Smooth muscle cell (in vitro differentiated cells): ENCODE results near the genes OTX2 and CCDC175.

DNA sequence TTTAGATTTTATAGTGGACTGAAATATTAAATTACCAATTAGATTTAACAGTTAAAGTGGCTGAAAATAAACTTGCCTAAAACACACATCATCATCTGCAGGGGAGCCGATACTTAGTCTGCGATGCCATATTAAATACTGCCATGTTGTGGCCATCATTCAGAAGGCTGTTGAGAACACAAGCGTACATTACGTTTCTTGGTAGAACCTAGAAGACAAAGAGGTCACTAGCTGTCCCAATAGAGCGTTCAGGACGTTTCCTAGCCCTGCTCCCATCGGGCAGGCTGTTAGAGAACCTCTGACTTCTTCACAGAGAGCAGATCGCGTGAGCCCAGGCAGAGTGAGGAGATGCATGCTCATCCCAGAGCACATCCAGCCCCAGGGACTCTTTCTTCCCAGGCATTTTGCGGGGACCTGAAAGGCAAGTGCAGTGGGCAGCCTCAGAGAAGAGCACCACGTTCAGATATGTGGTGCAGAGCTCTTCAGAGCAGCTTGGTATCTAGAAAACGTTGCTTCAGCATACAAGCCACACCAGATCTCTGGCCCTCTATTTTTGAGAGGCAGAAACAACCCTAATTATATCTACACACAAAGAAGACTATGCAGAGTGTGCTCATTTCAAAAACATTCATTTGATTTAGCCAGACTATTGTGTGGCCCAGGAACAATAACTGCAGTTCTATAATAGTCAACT is 153.4 kb downstream of the PELI2 start:
- RAMPAGE, long total RNA, result no peak

DNA sequence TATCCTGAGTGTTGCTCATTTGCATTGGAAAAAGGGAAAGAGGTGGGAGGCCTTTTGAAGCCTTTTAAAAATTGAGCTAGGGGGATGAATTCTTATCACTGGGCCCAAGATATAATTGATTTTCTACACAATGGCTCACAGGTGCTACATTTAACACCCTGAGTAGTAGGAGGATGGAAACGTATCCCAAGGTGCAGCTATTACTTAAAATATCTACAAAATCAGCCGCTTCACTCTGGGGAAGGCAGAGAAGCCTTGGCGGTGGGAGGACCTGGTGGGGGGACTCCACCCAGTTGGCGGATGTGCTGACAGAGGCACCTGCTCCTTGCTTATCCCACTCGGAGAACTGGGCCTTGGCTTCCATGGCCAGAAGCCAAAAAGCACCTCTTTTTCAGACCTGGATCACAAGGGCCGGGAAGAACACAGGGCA is 106.4 kb downstream of the OTX2 start:
- RAMPAGE, long total RNA, result no peak

DNA sequence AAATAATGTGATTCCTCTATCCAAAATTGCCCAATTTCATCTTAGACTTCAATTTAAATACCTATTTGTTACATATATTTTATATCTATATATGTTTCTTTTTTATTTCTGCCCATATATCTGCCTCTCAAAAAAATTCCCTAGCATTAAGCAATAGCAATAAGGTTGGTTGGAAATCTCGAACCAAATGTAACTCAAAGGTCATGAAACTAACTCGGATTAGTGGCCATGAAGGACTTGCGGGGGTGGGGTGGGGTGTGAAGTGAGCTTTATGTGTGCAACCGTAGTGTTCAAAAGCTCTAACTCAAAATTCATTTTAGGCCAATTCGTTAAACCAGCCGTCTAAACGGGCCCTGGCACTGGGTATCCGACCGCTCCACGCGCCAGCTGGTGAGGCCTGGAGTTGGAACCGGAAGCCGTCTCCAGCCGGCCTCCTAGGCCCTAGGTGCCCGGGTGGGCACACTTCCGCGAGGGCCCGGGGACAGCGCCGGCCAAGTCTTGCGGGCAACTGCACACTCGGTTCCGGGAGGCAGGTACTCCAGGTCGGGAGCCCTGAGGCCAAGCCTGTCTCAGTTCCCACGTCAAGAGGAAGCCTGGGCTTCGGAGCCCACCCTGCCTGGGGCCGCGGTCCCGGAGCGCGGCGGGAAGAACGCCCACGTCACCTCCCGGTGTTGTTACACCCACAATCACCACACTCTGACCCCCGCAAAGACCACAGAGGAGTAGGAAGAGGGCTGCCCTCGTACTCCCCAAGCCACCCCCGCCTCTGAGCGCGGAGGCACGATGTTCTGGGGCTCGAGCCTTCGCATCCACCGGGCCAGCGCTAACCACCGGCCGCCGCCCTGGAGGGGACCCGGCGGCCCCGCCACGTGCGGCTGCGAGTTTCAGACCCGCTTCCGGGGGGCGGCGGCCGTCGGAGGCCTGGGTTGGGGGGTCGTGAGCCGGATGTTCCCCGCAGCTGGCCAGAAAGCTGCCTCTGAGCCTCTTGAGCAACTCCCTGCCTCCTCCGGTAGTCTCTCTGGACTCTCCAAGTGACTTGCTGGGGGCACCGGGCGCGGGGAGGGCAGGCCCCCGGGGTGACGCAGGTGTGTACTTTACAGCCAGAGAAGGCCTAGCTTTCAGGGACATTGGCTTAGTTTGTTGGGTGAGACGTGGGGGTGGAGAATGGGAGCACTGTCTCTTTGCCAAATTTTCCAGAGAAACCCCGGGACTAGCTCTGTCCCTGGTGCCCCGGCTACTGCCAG is 16.0 kb downstream of the OTX2 start:
- RAMPAGE, long total RNA, result no peak

DNA sequence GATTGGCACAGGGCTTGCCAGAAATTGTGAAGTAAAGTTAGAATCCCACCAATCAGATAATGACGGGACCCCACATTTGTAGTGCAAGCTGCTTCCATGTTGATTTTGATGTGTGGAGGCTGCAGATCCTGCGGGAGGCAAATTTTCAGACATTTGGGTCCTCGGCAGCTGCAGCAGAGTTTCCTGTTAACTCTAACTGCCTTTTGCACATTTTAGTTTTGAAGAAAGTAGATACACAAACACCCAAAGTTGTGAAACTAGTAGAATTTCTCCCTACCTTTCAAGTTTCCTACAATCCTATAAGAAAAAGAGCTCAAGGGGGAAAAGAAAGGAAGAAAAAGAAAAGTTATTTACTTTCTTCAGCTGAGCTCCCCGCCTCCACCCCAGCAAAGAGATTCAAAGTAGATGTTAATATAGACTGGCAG is 3.8 kb downstream of the OTX2 start:
- RAMPAGE, long total RNA, result no peak

DNA sequence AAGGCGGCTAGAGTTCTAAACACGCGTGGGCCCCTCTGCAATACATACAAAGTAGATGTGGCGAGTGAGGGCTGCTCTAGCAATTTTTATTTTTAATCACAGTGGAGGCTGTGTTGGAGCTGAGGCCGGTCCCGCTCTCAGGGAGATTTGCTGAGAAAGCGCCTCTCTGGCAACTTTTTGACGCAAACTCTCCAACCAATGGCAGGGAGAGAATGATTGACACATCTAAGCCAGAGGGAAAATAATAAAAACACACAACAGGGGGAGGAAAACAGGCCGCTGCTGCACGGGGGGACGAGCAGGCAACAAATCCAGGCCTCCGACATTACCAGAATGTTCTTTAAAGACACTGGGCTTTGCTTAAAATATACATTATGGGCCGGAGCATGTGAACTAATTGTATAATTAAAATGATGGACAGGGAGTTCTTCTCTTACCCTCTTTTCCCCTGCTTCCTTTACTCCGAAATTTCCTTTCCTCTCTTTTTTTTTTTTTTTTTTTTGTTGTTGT is at the start of gene OTX2:
OTX2 (minus strand) TSS at position 152 of the 510 bp plus-strand sequence.
- RAMPAGE, long total RNA, result no peak

GRCh38 chr14:59190362-59190870 is 1.9 kb downstream of the DAAM1 start:
- RAMPAGE, long total RNA, result no peak

- RAMPAGE, long total RNA, result no peak
These were observed 58.0 kb downstream of the GPR135 start for GRCh38 chr14:59407087-59407735.

DNA sequence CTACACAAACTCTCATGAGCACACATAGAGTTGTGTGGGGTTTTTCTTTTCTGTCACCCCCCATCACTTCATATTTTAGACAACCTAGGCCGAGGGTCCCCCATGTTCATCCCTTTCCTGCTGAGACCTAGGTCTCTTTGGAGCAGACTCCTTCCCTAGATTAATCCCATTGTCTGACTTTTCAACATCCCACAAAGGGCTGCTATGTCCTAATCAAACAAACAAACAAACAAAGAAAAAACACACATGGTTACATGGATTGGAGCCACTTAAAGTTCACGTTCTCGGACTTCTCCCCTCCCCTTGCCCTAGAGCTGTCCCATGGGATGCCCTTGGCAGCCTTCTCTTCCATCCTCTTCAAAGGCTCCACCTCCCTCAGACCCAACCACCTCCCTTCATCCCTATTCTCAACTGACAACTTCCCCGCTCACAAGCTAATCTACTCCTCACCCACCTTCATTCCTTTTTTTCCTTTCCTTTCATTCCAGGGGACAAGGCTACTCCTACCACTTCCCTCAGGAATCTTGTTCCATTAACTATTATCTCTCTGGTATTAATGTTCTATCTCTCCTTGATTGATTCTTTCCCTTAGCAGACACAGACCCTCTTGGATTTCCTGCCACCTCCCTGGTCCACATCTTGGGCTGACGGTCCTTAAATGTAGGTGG is 40.5 kb downstream of the GPR135 start:
- RAMPAGE, long total RNA, result no peak

DNA sequence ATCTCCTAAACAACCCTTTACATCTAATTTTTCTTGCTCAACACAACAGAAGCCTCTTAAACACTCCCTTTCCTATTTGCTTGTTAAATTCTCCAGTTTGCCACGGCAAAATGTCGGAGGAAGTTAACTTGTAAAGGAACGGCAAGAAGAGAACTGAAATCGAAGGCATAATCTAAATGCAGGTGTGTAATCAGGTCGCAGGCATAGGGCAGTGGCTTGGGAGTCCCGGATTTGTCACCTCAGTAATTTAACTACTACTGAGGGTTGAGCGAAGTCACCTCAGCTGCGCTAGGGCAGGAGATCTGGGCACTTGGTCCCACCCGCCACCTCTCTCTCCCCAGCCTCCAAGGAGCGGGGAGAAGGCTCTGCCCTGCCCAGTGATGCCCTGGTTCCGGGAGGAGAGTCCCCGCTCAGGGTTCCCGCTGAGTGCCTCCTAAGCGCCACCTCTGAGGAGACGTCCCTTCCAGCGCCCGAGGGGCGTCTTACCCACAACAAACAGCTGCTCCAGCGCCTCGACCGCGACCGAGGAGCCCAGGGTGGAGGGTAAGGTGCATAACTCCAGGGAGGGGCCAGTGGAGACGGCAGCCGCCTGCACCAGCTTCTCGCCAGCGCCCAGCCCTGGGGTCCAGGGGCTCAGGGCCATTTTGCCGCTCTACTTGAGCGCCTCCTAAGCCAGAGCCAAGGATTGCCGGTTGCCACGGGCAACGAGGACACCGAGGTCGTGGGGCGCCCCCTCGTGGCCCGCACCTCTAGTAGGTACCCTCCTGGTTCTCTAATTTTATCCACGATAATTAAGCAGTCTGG is at the start of gene CCDC175:
CCDC175 (minus strand) TSS at position 680 of the 804 bp plus-strand sequence.
- RAMPAGE, long total RNA, result no peak

DNA sequence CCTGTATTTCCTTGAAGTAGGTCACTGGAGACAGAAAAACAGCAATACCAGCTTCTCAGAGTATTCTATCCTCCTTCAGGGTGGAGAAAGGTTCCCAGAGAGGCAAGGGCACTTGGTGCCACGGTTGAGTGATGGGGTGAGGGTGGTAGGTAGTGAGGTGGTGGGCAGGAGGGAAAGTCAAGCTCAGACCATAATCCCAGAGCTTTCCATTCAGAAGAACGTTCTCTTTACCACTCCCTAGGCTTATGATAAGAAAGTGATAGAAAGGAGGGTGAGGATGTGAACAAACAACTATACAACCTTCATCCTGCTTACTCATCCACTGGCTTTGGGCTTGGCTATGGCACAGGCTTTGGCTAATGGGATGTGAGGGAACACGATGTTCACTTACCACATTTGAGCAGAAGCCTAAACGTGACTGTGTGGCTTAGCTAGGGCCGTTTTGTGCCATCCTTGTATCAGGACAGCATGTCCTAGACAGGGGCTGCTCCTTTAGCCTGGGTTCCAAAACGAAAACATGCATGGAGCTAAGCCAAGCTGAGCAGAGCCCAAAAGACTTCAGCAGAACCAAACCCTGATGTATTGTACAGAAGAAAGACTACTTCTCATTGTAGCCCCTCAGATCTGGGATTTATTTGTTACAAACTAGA is 118.5 kb upstream of the CCDC175 start:
- RAMPAGE, long total RNA, result no peak

- RAMPAGE, long total RNA, result no peak
These were observed 13.5 kb downstream of the DHRS7 start for GRCh38 chr14:60151748-60152118.

DNA sequence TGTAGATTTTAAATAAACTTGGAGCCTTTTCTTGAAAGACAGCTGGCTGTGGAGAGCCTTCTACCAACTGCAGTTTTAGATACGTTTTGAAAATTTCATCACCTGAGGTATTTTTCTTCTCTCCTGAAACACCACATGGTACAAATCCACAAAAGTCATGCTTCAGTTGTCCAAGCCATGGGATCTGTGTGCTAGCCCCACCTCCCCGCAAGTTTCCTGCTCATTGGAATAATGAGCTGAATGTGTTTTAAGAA is 1.3 kb downstream of the PPM1A start:
- RAMPAGE, long total RNA, result no peak

- RAMPAGE, long total RNA, result no peak
These were observed 40.6 kb downstream of the PPM1A start for GRCh38 chr14:60289574-60290140.

DNA sequence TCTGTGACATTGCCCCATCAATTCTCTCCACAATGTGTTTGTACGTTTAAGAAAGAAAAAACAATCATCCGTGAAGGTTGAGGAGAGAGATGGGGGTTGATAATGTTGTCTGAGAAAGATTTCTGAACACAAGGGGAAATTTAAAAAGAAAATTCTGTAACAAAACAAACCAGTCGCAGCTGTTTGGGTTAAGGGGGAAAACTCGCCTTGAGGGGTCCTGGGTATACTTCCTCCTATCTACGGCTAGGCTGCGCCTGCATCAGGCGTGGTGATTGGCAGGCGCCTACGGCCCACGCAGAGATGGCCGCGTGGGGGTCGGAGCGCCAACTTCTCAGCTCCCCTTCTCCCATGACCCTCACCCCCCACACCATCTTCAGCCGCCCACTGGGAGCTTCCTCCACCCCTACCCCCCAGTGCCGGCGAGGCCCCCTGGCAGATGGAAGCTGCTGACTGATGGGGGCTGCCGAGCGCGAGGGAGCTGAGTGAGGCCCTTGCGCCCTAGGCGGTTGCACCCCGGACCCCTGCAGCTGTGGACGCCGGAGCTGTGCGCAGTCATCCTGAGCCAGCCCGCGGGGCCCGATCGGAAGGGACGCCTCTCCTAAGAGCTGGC is 12.2 kb downstream of the SIX1 start:
- RAMPAGE, long total RNA, result no peak

DNA sequence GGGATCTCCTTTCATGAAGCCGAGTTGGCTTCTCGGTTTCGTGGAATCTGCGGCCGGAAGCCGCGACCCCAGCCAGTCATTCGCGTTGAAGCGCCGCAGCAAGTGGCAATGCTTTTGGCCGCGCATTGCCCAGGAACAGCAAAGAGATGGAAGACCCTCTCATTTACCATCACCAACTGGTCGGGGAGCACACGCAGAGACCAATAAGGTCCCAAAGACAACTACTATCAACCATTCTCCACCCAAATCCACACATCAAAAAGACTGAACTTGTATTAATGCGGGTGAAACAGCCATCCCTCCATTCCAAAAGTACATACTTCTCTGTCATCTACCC is 8.5 kb upstream of the SIX1 start:
- RAMPAGE, long total RNA, result no peak

GRCh38 chr14:60905832-60906532 is 74.9 kb downstream of the TRMT5 start:
- RAMPAGE, long total RNA, result no peak

GRCh38 chr14:60980646-60980893 is 309 bp downstream of the TRMT5 start:
- RAMPAGE, long total RNA, result no peak

DNA sequence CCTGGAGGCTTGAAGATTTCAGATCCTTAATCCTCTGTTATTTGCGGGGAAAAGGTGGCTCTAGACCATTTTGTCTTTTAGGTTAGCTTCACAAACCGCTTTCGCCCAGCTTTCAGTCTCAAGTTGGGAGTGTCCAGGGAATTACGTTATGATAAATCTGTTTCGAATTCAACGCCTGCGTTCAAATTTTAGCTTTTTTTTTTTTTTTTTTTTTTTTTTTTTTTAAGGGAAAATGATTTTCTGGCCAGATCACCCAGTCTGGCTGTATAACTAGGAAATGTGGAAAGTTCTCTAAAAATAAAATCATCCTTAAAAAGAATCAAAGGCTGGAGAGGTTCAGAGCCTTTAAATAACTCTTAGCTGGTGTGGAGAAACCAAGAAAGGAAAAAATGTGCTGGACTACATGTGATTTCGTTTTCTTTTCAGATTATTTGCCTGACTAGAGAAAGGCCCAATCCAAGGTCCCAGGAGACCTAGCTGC is 580 bp upstream of the TMEM30B start:
- RAMPAGE, long total RNA, result no peak

- RAMPAGE, long total RNA, result no peak
These were observed 39.5 kb downstream of the PRKCH start for GRCh38 chr14:61360791-61361311.

GRCh38 chr14:61403430-61403738 is 82.0 kb downstream of the PRKCH start:
- RAMPAGE, long total RNA, result no peak